A375 (cell line): ENCODE measurements around the genes CAMKMT and SRBD1.

DNA sequence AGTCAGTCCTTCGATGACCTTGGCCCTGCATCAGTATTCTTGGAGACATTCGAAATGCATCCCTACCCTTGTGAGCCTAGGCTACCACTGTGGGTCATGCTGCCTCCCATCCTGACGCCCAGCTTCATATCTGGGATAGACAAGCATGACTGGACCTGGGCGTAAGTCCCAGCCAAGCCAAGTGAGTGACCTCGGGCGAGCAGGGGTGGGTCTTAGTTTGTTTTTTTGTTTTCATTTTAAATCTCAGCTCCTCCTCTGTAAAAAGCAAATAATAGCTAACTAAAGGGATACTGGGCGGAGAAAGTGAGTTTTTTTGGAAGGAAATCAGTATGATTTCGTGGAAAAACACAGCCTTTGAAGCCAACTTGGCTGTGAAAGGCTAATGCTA is 13.5 kb downstream of the ABCG5 start:
- RAMPAGE, long total RNA = no peak

DNA sequence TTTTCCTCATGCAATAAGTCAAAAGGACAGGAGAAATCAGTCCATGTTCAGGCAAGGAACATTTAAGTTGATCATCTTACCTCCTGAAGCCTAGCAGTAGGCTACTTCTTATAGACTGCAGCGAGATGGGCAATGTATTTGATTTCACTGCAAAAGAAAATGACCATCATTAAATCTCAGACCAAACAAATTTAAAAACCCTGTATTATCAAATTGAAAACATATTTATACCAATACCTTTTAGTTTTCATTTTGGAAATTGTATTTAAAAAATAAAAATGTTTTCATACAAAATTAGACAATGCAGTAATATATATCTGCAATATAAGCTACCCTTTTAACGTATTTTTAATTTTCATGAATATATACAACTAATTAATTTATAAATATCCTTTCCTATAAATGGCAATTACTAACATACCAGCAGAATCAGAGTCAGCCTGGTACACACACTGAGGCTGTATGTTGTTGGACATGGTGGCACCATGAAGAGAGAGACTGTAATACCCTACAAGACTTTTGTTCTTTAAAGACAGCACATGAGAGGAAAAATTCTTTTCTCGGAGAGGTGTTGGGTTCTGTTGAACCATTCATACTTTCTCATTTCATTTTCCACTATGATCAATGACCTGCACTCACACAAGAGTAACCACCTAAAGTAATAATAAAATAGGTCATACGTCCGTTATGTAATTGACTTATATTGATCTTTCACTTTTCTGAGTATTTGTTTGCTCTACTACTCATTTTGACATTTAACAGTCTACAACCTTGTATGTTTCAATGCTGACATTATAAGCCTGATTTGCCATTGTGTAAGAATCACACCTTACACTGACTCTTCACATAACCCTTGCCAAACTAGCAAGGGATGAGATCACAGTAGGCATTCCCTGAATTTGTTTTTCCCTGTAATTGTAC is 38.2 kb downstream of the LRPPRC start:
- RAMPAGE, long total RNA = no peak

DNA sequence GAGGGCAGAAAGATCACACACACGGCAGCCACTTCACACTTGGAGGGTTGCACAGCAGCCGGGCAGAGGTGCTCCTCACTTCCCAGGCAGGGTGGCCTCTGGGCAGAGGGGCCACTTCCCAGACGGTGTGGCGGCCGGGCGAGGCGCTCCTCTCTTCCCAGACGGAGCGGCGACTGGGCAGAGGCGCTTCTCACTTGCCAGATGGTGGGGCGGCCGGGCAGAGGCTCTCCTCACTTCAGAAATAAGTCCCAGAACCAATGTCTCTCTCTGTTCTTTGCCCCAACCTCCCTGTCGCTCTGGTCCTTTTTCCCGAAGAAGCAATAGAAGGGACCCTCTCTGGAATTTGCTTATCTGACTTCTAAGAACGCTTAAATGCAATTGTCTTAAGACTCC is 65.7 kb upstream of the LRPPRC start:
- RAMPAGE, long total RNA = no peak

DNA sequence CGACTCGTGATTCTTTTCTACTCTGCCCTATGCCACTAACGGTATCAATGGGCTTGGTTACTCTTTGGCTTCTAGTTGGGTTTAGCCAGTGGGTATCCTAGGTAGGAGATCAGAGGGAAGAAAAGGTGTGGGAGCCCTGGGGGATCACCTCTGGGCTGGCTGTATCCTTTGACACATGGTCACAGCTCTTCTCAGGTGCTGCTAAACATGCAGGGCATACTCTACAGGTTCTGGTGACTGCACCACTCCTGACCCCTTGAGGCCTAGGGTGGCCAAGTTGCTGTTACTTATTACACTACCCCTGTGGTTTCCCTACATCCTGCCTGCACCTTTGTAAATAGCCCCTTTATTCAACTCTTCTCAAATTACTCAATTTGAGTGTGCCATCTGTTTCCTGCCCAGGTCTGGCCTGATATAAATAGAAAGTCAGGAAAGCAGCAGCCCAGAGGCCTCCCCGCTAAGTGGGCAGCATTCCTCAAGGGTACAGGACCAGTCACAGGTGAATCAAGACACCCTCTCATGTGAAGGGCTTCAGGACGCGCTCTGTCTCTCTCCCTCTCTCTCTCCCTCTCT is 78.2 kb upstream of the PPM1B start:
- RAMPAGE, long total RNA = no peak

DNA sequence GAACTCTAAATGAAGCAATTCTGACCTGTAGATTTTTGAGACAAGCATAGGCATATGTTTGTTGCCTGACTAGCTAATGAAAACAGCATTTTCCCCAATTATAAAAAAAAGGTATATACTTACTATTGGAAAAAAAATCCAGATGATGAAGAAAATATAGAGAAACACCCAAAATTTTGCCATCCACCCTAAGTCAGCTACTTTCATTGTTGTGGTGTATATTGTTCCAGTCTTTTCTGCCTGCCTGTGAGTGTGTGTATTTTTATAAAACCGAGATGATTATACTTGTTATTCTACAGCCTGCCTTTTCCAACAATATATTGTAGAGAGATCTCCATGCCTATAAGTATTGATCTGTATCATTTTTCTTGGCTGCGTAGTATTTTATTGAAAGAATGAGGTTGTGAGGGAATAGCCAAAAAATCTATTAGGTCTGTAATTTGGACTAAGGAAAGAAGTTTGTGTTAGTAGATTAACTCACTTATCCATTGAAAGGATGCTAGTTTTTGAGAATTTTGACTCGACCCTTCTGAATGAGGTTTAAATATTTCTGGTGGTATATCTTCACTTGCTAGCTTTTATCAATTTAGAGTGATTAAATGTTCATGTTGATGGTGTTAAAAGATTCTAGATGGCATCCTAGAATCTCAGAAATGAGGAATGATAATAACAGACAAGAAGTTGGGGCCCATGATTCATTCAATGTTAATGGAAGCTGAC is 34.9 kb downstream of the PPM1B start:
- RAMPAGE, long total RNA = no peak

DNA sequence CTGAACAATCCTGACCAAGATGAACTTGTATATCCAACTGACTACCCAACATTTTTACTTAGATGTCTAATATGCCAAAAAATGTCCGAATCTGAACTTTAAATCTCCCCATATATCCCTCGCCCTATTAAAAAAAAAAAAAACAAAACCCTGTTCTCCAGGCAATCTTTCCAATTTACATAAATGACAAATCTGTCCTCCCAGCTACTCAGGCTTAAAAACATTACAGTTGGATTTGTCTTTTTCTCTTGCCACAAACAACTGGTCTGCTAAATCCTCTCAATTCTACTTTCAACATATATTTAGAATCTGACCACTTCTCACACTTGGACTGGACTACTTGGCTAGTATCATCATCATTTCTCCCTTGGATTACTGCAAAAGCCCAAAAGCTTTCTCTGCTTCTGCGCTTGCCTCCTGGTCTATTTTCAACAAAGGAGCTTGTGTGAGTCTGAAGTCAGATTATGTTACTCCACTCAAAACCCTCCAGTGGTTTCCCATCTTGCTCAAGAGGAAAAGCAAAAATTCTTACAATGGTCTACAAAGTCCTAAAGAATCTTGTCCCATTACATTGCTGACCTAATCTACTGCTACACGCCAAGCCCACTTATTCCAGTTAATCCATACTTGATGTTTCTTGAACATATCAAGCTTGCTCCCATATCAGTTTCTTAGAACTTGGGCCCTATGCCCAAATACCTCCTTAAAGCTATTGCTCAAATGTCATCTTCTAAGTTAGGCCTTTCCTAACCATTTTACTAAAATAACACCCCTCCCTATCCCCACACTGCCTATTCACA is 9.7 kb downstream of the PREPL start:
- RAMPAGE, long total RNA = no peak

GRCh38 chr2:44354538-44355060 is 6.7 kb downstream of the PREPL start:
- RAMPAGE, long total RNA = no peak

DNA sequence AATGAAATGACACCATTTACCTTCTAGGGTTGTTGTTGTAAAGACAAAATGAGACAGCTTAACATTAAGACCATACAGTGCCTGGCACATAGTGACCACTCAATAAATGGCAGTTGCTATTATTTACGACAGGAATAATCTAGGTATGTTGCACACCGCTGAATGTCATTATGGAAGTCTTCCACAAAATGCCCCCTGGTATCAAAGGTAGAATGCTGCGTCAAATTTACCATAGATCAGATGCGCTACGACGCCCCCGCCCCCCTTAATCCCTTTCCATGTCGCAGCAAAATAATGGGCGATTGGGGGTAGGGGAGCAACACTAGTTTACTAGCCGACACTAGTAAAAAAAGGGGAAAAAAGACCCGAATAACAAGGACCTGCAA is 617 bp downstream of the PREPL start:
- RAMPAGE, long total RNA = no peak

GRCh38 chr2:44361324-44362371 is at the start of gene CAMKMT:
CAMKMT (plus strand) TSS chr2:44361947.
- RAMPAGE, long total RNA = no peak

DNA sequence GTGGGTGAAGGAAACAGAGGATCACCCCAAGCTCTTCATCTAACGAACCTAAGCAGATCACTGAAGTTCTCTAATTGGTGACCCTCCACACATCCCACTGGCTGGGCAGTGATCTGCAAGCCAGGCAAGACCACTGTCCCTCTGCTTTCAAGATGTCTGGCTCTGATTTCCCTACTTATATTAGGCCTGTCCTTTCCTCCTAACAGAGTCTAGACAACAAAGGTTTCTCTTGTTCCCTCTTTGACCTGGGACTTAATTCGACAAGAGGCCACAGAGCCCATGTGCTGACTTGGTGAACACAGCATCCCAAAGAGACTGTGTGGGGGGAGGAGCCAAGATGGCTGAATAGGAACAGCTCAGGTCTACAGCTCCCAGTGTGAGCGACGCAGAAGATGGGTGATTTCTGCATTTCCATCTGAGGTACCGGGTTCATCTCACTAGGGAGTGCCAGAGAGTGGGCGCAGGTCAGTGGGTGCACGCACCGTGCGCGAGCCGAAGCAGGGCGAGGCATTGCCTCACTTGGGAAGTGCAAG is 66.2 kb upstream of the SIX2 start:
- RAMPAGE, long total RNA = no peak

GRCh38 chr2:45470539-45470832 is 140.6 kb downstream of the SRBD1 start:
- RAMPAGE, long total RNA = no peak

DNA sequence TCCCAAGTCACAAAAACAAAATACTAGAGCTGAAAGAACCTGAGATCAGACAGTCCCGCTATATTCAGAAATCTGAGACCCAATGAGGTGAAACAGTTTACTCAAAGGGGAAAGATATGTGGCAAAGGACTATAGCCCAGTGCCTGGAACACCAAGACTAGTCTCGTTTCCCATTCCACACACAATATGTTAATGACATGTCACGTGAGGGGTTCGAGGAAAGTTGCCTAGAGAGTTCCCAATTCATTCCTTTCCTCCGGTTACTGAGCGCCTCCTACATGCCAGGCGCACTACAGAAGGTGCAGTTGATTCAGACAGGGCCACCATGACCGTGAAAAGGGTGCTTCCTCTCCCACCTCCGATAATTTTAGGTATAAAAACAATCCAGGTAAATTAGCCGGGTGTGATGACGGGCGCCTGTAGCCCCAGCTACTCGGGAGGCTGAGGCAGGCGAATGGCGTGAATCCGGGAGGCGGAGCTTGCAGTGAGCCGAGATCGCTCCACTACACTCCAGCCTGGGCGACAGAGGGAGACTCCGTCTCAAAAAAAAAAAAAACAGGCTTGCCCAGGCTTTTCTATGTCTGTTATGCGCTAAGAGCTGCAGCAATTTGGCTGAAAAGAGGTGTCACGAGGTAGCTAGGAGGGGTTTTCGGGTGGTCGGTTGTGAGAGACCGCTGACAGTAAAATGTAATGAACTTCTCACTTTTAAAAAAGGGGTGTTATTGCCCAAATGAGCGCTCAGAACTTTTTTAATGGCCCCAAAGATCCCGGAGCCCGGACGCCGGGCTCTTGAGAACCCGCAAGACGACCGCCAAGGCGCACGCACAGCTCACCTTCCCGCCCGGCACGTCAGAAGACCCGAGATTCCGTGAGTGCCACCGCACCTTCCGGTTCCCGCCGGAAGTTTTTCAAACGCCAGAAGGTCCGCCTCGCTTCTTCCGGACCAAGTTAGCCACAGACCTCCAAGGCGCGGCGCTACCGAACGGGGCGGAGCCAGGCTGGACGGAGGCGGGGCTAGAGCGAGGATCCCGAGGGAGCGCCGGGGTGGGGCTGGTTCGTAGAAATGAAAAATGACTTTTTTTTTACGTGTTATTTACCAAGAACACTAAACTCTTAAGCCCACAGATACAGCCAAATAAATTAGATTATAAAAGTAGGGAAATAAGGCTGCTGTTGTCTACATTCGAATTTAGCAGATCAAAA is at the start of gene SRBD1:
Gene SRBD1, minus strand, starts transcription at position 882 of the 1,203 bp plus-strand sequence.
- RAMPAGE, long total RNA = start-site peak on the minus strand centred at position 879 of the sequence, 22 bp wide, 145 and 76 reads in 2 replicates

DNA sequence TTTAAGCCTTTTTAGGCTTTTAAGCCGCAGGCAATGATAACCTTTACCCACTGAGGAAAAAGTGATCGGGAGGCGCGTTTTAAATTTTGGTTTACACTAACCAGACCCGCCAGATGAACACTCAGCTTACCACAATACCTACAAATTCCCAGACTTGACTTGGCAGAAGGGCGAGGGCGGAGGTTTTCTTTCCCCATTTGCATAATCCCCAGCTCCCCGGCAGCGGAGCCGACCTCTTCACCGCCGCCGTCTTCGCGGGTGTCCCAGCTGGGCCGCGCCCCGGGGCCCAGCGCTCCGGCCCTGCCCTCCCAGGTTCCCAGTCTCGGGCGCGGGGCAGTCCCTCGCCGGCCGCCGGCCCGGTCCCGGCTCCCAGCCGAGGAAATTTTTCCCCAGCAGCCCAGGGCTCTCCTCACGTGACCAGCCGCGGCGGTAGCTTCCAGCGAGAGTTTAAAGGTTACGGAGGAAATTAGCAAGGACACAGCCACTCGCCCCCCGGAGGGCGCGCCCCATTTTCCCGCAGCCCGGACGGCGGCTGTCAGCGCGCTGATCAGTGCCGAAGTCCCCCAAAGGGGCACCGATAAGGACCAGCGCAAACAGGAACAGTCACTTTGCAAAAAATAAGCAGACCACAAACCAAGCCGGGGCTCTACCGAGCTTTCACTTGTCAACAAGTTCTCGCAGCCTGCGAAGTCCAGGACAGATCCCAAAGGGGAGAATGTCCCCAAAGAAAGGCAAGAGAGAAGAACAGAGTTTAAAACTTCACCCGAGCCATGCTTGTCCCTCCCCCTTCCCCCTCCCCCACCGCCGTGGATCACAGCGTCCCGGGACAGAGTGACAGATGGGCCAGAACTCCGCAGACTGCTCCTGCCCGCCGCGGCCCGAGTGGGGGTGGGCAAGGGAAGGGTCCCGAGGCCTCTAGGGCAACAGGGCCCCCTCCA is 1.4 kb upstream of the PRKCE start:
- RAMPAGE, long total RNA = no peak

DNA sequence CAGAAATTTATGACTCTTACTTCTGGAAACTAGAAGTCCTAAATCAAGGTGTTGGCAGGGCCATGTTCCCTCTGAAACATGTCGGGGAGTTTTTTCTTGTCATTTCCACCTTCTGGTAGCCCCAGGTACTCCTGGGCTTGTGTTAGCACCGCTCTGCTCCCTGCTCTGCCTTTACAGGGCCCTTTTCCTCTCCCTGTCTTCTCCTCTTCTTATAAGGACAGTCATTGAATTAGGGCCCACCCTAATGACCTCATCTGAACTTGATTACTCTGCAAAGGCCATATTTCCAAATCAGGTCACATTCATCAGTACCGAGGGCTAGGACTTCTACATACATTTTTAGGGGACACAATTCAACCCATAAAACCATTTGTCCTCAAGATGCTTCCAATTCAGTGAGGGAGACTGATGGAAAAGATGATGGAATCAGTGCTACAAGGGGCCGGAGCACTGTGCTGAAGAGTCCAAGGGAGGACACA is 40.8 kb downstream of the PRKCE start:
- RAMPAGE, long total RNA = no peak

DNA sequence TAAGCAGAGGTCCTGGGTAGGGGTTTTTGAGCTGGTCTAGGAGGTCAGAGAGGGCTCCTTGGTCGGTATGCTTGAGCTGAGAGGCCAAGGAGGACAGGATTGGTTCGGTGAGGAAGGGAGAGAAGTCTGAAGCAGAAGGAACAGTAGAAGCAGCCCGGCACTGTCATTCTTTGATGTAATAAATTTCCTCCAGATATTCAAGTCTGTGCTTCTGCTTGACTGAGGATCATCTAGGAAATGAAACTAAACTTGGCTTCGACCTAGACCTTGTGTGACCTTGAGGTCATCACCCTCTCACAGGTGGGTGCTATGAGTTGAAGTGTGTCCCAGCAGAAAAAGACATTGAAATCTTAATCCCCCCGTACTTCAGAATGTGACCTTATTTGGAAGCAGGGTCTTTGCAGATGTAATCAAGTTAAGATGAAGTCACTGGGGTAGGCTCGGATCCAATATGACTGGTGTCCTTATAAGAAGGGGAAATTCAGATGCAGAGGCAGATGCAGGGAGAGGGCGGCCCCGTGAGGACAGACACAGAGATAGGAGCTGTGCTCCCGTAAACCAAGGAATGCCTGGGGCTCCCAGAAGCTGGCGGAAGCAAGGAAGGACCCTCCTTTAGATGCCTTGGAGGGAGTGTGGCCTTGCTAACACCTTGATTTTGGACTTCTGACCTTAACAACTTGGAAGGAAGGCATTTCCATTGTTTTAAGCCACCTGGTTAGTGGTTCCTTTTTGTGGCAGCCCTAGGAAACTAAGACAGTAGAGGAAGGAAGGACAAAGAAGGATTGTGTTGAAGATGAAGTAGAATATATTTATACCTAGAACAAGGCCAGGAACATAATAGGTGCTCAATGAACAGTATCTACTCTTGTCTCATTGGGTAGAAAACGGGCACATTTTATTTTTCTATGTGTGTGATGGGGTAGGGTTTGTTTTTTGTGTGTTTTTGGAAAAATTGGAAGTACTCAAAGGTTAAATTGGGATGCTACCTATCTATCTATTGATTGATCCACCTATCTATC is 49.2 kb downstream of the PRKCE start:
- RAMPAGE, long total RNA = no peak

GRCh38 chr2:45794115-45794635 is 142.7 kb downstream of the PRKCE start:
- RAMPAGE, long total RNA = no peak

DNA sequence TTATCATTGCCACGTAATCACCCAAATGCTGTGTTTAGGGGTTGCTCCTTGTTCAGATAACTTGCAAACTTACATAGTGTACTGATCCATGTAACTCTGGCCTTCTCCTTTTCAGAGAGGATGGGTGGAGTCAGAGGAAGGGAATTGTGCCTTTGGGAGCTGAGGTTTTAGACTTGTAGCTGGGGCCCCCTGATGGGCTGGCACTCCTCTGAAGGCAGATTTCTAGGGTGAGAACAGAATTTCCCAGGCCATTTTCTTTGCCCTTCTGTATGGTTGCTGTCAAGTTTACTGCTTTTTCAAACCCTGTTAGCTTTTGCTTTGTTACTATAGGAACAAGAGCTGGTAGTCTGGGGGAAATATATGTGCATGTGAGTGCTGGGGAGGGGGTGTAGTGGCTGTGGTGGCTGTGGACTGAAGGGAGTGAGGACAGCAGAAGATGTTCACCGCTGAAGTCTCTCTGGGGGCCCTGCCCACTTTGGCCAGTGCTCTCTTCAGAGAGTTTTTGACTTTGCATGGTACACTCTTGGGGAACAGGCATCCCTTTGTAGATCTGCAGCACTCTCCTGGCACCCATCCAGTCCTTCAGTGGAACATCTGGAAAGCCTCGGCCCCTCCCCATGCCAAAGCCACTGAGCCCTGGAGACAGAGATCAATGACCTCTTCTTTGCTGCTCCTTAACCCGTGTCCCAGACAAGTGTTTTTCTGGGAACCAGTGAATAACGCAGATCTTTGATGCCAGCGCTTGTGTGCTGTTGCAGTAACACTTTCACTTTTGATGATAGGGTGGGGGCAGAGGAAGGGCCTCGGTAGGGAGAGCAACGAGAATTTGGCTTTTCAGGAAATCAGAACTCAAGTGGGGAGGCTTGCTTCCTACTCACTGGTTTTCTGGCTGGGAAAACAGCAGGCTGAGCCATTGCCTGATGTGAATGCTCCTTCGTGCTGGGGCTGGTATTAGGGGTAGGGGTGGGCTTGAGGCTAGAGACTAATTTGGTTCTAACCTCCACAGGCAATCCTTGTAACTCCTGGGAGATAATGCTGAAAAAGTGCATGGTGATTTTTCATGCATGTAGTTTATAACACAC is 209.1 kb downstream of the PRKCE start:
- RAMPAGE, long total RNA = no peak

DNA sequence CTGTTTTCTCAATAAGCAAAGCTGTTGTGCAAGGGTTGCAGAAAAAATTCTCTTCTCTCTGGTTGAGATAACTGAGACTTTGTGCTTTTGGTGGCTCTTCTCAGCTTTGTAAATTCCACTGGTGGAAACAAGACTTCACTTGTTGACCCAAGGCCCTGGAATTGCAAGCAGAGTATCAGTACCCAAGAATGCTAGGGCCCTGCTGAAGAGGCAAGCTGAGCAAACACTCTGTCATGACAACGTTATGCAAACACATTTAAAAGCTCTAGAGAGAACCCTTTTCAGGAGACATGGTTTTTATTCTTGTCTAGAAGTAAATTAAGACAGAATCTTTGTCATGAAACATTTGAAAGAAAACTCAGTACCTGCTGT is 294.6 kb upstream of the EPAS1 start:
- RAMPAGE, long total RNA = no peak

DNA sequence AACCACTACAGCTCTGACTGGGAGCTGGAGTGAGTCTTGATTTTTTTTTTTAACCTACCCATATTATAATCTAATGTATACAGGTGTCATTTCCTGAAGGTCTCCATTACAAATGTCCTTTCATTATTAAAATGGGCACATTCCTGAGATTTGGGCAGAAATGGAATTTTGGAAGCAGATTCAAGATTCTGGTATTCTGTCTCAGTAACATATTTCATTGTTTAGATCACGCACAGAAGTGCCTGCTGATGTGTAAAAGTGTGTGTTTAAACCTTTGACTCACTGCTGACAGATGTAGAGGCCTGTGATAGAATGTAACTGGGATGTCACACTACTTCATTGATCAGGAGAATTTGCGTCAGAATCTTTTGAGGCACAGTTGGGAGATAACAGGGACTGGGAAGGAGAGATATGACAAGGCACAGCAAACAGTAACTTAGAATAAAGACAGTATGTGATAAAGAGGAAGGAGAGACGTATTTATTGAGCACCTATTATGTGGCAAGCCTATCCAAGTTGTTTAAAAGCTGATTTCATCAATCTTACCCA is 276.8 kb upstream of the EPAS1 start:
- RAMPAGE, long total RNA = no peak

DNA sequence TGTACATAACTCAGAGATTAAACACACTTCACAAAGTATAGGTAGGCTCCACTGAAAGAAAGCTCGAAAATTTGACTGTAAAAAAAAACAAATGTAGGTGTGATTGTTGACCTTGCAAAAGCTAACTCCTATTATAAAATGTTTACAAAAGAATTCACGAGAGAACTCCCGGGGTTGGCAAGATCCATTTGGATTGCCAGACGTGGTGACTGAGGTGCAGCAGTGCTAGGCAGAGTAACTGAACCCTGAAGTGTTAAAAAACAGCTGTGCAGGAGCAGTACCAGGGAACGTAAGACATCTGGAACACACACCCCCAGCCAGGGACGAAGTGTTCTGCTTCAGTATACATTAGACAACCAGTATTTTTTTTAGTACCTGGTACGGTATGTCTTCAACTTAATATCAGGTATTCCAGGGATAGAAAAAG is 272.2 kb upstream of the EPAS1 start:
- RAMPAGE, long total RNA = no peak